ENCODE measurements around the gene DMRTA1.

DNA sequence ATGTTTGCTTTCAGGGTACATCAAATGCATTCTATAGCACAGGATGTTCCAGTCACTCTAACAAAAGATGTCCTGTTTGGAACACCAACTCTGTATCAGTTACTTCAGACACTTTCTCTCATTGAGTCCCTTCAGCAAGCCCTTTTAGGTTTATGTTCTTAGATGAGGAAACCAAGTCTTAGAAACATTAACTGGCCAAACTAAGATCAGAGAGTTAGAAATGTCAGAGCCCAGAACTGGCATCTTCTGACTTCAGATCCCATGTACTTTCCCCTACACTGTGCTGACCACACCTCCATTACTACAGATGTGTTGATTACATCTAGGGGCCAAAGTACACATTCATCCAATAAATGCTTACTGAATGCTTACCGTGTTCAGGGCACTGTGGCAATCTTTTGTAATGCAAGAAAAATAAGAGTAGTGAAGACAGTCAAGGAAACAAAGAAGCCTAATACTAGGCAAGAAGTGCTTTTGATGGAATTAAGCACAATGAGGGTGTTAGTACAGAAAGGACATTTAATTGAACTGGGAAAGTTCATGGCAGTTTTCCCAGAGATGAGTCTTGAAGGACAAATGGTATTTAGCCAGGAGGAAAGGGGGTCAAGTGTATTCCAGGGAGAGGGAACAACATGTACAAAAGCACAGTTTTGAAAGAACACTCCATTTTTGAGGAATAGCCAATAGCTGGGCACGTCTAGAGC lies 89.6 kb upstream of the CDKN2B start:
- PRO-cap, 8 experiments, result no peak in any of the 8 experiments

- PRO-cap, 8 experiments, result no peak in any of the 8 experiments
These were observed at the start of gene DMRTA1 for GRCh38 chr9:22446529-22447256. DMRTA1 (plus strand) TSS chr9:22446824.

DNA sequence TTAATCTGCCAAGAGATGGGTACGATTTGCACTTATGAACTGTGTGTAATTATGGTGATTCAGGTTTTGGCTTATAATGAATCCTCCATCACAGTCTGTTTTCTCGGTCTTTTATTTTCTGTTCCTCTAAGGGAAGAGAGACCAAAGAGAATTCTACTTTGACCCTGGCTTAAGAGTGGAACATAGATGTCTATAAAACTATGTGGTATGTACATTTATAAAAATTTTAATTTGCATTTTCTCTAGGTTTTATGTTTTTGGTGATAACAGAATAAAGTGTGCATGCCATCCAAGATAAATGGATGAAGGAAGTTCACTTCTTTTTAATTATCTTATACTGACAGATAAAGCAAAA lies 199.4 kb downstream of the DMRTA1 start:
- PRO-cap, 8 experiments, result no peak in any of the 8 experiments

- PRO-cap, 8 experiments, result no peak in any of the 8 experiments
These were observed 387.6 kb downstream of the ELAVL2 start for GRCh38 chr9:23438250-23438951.

- PRO-cap, 8 experiments, result no peak in any of the 8 experiments
These were observed 288.3 kb downstream of the ELAVL2 start for GRCh38 chr9:23537252-23538587.

DNA sequence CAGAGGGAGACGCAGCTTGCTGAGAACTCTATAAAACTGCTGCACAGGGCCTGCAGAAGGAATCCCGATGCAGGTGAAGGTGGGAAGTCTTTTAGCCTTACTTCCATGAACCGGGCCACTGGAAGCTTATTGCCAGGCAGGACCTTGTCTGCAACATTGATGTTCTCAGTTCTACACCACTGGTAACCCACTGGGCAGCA lies 489.8 kb downstream of the TUSC1 start:
- PRO-cap, 8 experiments, result no peak in any of the 8 experiments

DNA sequence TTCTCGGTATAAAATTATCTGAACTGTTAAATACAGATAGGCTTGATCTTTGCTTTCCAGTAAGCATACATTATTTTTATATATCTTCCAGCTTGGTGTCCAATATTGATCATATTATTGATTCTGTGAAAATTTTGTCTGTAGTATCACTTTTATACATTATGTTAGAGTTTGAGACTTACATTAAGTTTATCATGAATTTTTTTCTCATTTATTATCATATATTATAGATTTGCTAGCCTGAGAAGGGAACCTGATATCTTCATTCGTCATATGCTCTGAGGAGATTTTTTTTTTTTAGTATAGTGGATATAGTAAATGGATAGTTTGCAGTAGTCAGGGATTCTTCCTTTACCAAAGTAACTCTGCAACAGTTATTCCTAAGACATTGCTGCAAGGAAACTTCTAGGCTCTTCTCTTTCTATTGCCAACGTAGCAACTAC lies 70.6 kb downstream of the TUSC1 start:
- PRO-cap, 8 experiments, result peak in 2 of 8 experiments; most common minus-strand start position 296 of the sequence (in 1)

DNA sequence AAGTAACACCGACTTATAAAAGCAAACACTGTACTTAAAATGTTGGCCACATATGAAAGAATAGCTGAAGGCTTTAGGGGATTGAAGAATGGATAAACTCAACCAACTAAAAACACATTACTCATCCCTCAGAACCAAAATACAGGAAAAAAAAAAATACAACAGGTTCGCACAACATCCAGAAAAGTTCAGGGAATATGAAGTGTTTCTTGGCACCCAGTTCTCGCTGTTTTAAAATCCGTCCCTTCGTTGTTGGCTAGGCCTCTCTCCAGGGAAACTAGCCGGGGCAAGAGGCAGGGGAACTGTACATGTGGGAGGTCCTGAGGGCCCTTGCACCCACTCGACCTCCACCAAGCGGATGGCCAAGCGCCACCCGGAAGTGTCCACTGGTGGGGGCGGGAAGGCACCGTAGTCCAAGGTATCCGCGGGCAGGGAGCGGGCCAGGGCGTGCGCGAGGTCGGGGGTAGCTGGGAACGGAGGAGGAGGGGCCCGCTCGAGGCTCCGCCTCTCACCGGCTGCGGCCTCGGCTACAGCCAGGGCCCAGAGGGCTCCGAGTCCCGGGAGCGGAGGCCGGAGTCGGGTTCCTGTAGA lies 993 bp downstream of the TUSC1 start:
- PRO-cap, 8 experiments, result peak in 2 of 8 experiments; most common plus-strand start position 553 of the sequence (in 2)

- PRO-cap, 8 experiments, result no peak in any of the 8 experiments
These were observed 298 bp upstream of the LRRC19 start for GRCh38 chr9:27005809-27006131.

DNA sequence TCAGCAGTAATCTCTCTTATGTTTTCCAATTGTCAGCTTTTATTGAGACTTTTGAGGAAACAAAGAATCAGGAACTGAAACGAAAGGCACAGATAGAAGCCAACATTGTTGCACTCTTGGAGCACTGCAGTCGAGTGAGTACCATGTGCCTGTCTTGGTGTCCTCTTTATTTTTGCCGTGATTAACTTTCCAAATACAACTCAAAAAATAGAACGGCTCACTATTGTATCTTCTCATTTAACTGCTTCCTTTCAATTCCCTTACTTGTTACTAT lies 41.7 kb upstream of the LRRC19 start:
- PRO-cap, 8 experiments, result no peak in any of the 8 experiments

DNA sequence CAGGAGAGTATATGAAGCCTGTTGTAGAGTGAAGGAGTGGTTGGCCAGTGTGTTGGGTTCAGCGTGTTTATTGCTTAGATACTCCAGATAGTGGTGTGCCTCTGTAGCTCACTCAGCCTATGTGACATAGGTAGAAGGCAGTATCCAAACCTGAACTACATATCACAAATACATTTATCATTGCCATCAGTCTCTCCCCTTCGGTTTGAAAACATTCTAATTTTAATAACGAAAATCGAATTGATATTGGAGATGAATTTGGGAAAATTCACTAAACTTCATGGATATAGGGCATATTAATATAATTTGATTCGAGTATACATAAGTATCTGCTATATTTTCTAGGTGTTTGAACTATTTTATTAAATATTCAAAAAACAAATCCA lies 1.3 kb downstream of the TEK start:
- PRO-cap, 8 experiments, result no peak in any of the 8 experiments

DNA sequence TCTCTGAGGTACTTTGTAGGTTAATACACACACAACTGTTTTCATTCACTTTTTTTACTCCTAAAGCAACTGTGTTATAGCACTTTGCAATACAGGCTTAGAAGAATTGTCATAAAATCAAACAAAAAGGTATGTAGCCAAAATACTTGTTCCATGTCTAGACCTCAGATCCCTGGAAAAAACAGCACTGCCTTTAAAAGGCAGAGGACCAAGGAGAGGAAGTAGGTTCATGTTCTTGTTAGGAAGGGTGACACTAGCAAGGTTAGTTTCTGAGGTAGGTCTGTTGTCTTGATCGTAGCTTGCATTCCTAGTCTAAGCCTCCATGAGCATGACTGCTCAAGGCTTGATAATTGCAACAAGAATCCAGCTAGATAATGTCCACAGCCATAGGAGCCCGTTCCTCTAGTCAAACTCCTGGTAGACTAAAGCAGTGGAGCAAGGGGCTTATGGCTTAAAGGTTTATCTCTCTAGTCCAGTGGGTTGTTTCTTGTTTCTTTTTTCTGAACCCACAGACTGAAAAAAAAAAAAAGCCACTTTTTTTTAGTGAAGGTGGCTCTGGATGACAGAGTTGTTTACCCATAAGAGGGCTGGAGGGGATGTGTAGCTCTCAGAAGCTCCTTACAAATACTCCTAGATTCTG lies 2.1 kb downstream of the TEK start:
- PRO-cap, 8 experiments, result no peak in any of the 8 experiments

GRCh38 chr9:27382376-27382930 lies 85.5 kb upstream of the EQTN start:
- PRO-cap, 8 experiments, result no peak in any of the 8 experiments

GRCh38 chr9:27437852-27438065 lies 86.3 kb upstream of the IFNK start:
- PRO-cap, 8 experiments, result no peak in any of the 8 experiments

- PRO-cap, 8 experiments, result no peak in any of the 8 experiments
These were observed 3.8 kb upstream of the C9orf72 start for GRCh38 chr9:27577110-27577474.

- PRO-cap, 8 experiments, result peak in 1 of 8 experiments; most common minus-strand start chr9:27703393 (in 1)
These were observed 129.8 kb upstream of the C9orf72 start for GRCh38 chr9:27703145-27703494.

- PRO-cap, 8 experiments, result no peak in any of the 8 experiments
These were observed 37.9 kb downstream of the ACO1 start for GRCh38 chr9:32422325-32422739.

- PRO-cap, 8 experiments, result peak in 1 of 8 experiments; most common plus-strand start chr9:32710522 (in 1)
These were observed 73.0 kb upstream of the TMEM215 start for GRCh38 chr9:32710263-32710788.

- PRO-cap, 8 experiments, result no peak in any of the 8 experiments
These were observed 1.0 kb upstream of the DNAJA1 start for GRCh38 chr9:33023896-33024555.

GRCh38 chr9:33042188-33042890 lies 17.3 kb downstream of the DNAJA1 start:
- PRO-cap, 8 experiments, result no peak in any of the 8 experiments

Data from peripheral blood mononuclear cell (primary cell).